Anterior vena cava (tissue), 1 donor: ENCODE measurements around a stretch of chr14.

DNA sequence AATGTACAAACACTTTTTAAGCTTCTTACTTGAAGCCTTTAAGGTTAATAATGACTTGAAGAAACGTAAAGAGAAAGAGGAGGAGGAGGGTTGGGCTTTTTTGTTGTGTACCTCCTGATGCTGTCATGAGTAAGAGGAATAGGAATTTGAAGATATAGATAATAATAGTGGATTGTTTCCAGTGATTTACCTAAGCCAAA, 126.5 kb upstream of the OR4E1 start:
- PRO-cap: unidirectional peak, plus-strand start at position 71 of the sequence

DNA sequence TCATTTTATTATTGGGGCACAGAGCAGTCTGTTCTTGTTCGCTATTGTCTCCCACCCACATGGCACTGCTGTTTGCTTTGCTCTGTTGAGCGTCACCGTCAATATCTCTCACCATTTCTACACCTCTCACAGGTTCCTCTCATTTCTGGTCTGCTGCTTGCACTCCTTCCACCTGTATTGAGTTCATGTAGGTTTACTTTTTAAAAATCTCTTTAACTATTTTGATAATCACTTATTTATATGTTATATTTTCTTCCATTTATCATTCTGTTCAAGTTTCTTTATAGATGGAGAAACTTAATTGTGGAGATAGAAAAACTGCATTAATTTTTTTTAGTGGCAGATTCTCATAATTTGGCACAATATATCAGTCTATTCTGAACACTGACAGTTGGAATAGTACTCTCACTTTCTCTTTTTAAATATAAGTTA, 171.9 kb upstream of the OR4E1 start:
- PRO-cap: no peak

GRCh38 chr14:21978823-21979388, 305.3 kb upstream of the OR4E1 start:
- PRO-cap: no peak

DNA sequence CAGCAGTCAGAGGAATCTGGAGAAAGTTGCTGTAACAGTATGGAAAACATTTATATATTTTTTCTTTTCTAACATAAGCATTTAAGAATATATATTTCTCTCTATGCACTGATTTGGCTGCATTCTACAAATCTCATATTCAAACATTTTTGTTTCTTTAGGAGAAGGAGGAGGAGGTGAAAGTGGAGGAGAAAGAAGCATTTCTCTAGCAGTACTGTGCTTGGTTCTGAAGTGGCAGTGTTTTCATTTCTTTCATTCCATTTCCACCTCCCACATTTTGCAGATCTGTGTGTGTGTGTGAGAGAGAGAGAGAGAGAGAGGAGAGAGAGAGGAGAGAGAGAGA, 378.4 kb upstream of the OR4E1 start:
- PRO-cap: no peak

DNA sequence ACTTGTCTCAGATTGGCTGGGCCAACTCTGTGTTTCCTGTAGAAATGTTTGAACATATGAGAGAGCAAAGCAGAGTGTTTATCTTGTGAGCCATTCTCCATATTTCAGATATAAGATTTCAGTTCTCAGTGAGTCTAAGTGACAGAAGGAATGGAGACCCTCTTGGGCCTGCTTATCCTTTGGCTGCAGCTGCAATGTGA, 378.7 kb upstream of the OR4E1 start:
- PRO-cap: no peak

- PRO-cap: no peak
Measured at GRCh38 chr14:22105005-22105732, 431.6 kb upstream of the OR4E1 start.

GRCh38 chr14:22158962-22159661, 429.9 kb downstream of the DAD1 start:
- PRO-cap: no peak

- PRO-cap: no peak
Measured at GRCh38 chr14:22226490-22226839, 362.6 kb downstream of the DAD1 start.

- PRO-cap: no peak
Measured at GRCh38 chr14:22305507-22306322, 283.3 kb downstream of the DAD1 start.

DNA sequence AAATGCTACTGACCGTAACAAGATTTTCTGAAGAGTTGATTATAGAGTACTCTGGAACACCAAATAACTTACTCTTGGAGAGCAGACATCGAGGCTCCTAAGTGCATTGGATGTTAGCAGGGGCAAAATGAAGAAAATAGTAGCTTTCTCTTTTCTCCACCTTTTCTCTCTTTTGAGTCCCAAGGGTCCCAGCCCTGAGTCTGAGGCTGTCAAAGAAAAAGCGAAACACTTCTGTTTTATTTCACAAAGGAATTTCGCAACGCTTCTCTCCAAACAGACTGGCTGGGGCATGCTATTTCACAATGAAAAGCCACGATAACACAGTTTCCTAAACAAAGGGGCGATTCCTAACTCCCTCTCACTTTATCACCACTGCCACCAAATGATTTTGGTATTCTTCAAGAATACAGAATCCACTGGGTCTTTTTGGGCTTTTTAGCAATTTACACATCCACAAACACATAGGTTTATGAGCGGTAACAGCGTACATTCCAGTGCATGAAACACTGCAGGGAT, 161.3 kb downstream of the DAD1 start:
- PRO-cap: no peak

GRCh38 chr14:22488457-22489115, 100.4 kb downstream of the DAD1 start:
- PRO-cap: no peak

DNA sequence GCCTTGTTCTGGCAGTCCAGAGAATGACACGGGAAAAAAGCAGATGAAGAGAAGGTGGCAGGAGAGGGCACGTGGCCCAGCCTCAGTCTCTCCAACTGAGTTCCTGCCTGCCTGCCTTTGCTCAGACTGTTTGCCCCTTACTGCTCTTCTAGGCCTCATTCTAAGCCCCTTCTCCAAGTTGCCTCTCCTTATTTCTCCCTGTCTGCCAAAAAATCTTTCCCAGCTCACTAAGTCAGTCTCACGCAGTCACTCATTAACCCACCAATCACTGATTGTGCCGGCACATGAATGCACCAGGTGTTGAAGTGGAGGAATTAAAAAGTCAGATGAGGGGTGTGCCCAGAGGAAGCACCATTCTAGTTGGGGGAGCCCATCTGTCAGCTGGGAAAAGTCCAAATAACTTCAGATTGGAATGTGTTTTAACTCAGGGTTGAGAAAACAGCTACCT, 41.1 kb downstream of the DAD1 start:
- PRO-cap: no peak

DNA sequence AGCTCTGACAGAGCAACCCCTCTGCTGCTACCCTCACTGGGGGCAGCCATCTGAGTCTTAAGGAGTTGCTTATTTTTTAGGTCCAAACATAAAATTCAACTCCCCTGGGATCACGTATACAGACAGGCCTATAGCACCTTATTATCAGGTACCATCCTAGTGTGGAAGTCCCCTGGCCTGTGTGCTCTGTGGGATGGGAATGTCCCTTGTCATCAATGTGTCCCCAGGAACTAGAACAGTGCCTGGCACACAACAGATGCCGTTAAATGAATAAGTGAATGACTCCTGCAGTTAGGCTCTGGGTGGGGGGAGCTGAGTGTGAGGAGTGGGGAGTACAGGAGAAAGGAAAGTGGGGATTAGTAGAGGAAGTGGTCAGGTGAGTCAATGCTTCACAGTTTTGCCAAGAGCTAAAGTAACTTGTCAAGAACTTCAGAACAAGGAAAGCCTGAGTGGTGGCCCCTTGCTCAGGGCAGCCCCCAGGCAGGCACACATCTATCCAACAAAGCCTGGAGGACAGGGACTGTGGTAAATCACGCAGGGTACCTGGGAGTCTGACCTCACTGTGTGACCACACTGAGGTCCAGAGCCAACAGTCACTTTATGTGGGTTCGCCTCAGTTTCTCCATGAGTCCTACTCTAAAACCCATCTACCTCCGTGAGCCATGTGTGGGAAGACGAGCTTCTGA, 33.4 kb downstream of the DAD1 start:
- PRO-cap: no peak

- PRO-cap: no peak
Measured at GRCh38 chr14:22560355-22561603, 28.2 kb downstream of the DAD1 start.

GRCh38 chr14:22773835-22774368, 7.4 kb downstream of the OXA1L start:
- PRO-cap: no peak

DNA sequence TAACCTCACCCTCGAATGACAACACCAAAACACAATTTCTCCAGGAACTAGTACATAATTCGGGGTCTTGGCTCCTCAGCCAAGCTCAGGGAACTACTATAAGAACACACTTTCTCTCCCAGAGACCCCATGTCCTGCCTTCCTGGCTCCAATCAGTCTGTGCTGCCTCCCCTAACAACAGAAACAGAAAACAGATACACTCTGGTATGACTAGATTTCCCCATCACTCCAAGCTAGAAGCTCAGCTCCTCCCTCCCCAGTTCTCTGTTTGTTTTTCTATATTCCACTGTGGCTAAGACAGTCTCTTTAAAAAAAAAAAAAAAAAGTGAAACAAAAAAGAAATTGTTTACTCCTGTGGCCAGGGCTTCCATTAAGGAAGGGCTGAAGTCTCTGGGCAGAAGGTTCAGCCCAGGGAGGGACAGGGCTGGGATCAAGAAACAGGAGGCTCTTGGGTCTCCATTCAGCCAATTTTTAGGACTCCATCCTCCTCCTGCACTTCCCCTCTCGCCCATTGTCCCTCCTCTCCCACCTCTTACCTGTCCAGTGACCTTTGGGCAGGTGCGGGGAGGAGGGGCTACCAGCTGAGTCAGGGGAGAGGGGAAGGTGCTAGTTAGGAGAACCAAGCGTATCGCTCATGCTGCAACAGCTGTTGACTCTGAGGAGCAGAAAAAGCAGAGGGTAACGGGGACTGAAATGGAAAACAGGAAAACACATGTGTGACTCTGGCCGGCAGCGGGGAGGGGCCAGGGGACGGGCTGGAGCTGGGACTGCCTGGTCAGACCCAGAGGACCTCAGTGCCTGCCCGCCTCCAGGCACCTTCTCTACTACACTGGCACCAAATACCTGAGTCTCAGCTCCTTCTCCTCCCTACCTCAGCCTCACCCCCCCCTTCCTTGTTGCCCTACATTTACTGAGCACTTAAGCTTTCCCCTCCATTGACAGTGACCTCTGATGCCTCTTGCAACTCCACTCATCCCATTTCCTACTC, 4.2 kb upstream of the SLC7A7 start:
- PRO-cap: unidirectional peak, minus-strand start at position 266 of the sequence; bidirectional peak, plus-strand start at position 784 of the sequence, minus-strand start at position 690 of the sequence

GRCh38 chr14:22821047-22821672, 5.9 kb upstream of the SLC7A7 start:
- PRO-cap: no peak

DNA sequence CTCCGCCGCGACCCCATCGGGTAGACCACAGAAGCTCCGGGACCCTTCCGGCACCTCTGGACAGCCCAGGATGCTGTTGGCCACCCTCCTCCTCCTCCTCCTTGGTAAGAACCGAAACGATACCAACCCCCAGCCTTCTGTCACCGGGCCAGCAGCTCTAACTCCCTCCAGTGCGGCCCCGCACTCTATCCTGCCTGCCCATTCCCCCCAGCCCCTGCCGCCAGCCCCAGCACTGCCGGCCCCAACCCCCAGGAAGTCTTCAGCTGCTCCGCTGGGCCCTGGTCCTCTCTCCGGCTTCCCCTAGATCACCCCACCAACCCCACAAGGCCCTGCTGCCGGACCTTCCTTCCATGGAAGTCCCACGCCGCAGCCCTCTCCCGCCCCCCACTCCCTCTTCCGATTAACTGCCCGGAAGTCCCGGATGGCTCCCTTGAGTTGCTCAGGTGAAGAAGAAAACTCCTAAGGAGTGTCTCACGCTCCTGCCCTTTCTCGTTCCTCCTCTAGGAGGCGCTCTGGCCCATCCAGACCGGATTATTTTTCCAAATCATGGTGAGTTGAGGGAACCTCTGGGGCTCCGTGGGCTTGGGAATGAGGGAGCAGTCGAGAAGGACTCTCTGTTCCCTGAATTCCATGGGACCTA, 814 bp downstream of the LRP10 start:
- PRO-cap: bidirectional peak, plus-strand start at position 579 of the sequence, minus-strand start at position 395 of the sequence

GRCh38 chr14:23021311-23022053, 11.5 kb upstream of the C14orf93 start:
- PRO-cap: no peak

GRCh38 chr14:23059204-23059641, 1.9 kb upstream of the CDH24 start:
- PRO-cap: no peak